K562 (cell line): ENCODE data around the gene MRPL20.

GRCh38 chr1:1407120-1408264 is at the start of gene MRPL20:
TSS of gene MRPL20 (minus strand) at chr1:1407293.
- RAMPAGE, long total RNA = start-site peak on the minus strand at chr1:1407223-1407304, 7,016 and 3,326 reads in 2 replicates
- RRBS = 2% methylated on average over 20 of the region's 108 CpGs
PRO-cap:
- standard = bidirectional peak, plus-strand start at chr1:1407373, minus-strand start at chr1:1407247; bidirectional peak, plus-strand start at chr1:1407981, minus-strand start at chr1:1407816
- CoPRO, capped RNA only, 2 experiments = peak in 2 of 2 experiments; most common plus-strand start chr1:1407373 (in 2); most common minus-strand start chr1:1407247 (in 2)
- CoPRO, capped and uncapped RNA, 2 experiments = peak in 2 of 2 experiments; most common plus-strand start chr1:1407373 (in 1); most common minus-strand start chr1:1407247 (in 1)
- CoPRO, uncapped RNA only, 2 experiments = peak in 2 of 2 experiments; most common plus-strand start chr1:1407377 (in 1); most common minus-strand start chr1:1407247 (in 2)
CAGE:
- cytosol, long polyA plus RNA = start-site peak on the minus strand at chr1:1407216-1407302, 3,699 and 3,321 reads in 2 replicates
- long polyA plus RNA = start-site peak on the minus strand at chr1:1407215-1407284, 1,439 and 2,227 reads in 2 replicates
- nucleolus, long total RNA = start-site peak on the minus strand at chr1:1408057-1408064, 18 reads
- nucleus, long polyA plus RNA = start-site peak on the minus strand at chr1:1407217-1407284, 1,106 and 701 reads in 2 replicates

GRCh38 chr1:1428078-1428508 is 2.4 kb downstream of the TMEM88B start:
- RAMPAGE, long total RNA = no peak
- RRBS = 77% methylated on average over 13 of the region's 17 CpGs
PRO-cap:
- standard = no peak
- CoPRO, capped RNA only, 2 experiments = no peak in any of the 2 experiments
- CoPRO, capped and uncapped RNA, 2 experiments = no peak in any of the 2 experiments
- CoPRO, uncapped RNA only, 2 experiments = no peak in any of the 2 experiments
CAGE:
- cytosol, long polyA plus RNA = no peak
- long polyA plus RNA = no peak
- nucleolus, long total RNA = no peak
- nucleus, long polyA plus RNA = no peak

DNA sequence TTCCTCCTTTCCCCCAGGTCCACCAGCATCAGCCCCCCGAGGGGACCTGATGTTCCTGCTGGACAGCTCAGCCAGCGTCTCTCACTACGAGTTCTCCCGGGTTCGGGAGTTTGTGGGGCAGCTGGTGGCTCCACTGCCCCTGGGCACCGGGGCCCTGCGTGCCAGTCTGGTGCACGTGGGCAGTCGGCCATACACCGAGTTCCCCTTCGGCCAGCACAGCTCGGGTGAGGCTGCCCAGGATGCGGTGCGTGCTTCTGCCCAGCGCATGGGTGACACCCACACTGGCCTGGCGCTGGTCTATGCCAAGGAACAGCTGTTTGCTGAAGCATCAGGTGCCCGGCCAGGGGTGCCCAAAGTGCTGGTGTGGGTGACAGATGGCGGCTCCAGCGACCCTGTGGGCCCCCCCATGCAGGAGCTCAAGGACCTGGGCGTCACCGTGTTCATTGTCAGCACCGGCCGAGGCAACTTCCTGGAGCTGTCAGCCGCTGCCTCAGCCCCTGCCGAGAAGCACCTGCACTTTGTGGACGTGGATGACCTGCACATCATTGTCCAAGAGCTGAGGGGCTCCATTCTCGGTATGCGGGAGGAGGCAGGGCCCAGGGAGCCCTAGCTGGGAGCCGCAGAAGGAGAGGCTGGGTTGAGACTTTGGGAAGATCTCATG is 1.6 kb downstream of the VWA1 start:
- RAMPAGE, long total RNA = no peak
- RRBS = 84% methylated on average over 3 of the region's 29 CpGs
PRO-cap:
- standard = no peak
- CoPRO, capped RNA only, 2 experiments = no peak in any of the 2 experiments
- CoPRO, capped and uncapped RNA, 2 experiments = no peak in any of the 2 experiments
- CoPRO, uncapped RNA only, 2 experiments = no peak in any of the 2 experiments
CAGE:
- cytosol, long polyA plus RNA = no peak
- long polyA plus RNA = no peak
- nucleolus, long total RNA = no peak
- nucleus, long polyA plus RNA = no peak

- RAMPAGE, long total RNA = no peak
- RRBS = no CpG with 5 or more reads among the region's 29 CpGs
PRO-cap:
- standard = no peak
- CoPRO, capped RNA only, 2 experiments = no peak in any of the 2 experiments
- CoPRO, capped and uncapped RNA, 2 experiments = no peak in any of the 2 experiments
- CoPRO, uncapped RNA only, 2 experiments = no peak in any of the 2 experiments
CAGE:
- cytosol, long polyA plus RNA = no peak
- long polyA plus RNA = no peak
- nucleolus, long total RNA = no peak
- nucleus, long polyA plus RNA = no peak
Observed at GRCh38 chr1:1442017-1442677, 6.7 kb downstream of the VWA1 start.

DNA sequence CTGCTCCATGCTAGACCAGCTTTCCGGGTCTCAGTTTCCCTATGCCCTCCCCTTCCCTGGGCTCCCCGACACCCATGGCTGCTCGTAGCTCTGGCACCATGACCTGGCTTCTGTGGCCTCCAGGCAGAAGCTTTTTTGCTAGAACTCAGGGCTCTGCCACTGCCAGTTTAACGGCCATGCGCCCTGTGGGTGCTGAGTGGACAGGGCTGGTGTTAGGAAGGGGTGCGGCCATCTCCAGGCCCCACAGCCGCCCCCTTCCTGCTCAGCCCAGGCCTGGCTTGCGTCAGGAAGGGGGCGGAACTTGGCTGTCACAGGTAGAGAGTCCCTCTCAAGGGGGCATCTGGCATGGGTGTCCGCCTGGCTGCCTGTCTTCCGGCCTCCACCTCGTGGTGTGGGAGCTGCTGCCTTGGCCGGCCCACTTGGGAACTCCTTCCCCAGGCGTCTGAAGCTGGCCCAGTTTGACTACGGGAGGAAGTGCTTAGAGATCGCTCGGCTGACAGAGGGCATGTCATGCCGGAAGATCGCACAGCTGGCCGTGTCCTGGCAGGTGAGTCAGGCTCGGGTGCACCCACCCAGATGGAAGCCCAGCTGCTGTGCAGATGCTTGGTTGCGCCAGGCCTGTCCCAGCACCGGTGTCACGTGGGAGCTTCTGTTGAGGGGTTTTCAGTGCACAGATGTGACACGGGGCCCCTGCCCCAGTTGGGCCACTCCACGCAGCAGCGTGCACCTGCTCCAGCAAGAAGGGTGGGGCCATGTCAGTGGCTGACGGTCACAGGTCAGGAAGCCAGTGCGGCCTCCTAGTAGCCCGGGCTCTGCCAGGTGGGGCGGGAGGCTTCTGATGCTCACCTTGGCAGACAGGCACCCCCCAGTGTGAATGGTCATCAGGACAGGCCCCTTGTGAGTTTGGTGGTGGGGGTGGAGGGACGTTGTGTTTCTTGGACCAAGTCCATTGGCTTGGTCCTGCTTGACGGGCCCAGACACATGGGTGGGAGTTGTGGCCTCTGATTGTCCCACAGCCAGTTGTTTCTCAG is 9.1 kb upstream of the ATAD3B start:
- RAMPAGE, long total RNA = no peak
- RRBS = no CpG with 5 or more reads among the region's 33 CpGs
PRO-cap:
- standard = no peak
- CoPRO, capped RNA only, 2 experiments = no peak in any of the 2 experiments
- CoPRO, capped and uncapped RNA, 2 experiments = no peak in any of the 2 experiments
- CoPRO, uncapped RNA only, 2 experiments = no peak in any of the 2 experiments
CAGE:
- cytosol, long polyA plus RNA = no peak
- long polyA plus RNA = no peak
- nucleolus, long total RNA = no peak
- nucleus, long polyA plus RNA = no peak

DNA sequence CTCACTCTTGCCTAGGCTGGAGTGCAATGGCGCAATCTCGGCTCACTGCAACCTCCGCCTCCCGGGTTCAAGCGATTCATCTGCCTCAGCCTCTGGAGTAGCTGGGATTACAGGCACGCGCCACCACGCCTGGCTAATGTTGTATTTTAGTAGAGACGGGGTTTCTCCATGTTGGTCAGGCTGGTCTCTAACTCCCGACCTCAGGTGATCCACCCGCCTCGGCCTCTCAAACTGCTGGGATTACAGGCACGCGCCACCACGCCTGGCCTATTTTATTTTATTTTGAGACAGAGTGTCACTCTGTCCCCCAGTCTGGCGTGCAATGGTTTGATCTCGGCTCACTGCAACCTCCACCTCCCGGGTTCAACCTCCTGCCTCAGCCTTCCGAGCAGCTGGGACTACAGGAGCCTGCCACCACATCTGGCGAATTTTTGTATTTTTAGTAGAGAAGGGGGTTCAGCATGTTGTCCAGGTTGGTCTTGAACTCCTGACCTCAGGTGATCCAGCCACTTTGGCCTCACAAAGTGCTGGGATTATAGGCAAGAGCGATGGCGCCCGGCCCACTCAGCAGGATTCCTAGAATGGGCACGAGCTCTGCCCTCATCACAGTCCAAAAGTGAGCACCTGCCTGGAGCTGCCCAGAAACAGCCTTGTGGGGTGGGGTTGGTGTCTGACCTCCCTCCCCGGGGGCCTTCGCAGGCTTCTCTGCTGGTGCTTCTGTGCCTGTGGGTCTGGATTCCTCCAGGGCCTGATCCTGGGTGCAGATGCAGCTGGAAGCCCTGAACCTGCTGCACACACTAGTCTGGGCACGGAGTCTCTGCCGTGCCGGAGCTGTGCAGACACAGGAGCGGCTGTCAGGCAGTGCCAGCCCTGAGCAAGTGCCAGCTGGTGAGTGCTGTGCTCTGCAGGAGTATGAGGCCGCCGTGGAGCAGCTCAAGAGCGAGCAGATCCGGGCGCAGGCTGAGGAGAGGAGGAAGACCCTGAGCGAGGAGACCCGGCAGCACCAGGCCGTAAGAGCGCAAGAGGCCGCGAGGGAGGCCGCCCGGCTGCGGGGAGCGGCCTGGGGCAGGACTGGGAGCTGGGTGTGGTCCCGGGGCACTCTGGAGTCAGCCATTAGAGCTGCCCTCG is 6.5 kb downstream of the ATAD3B start:
- RAMPAGE, long total RNA = no peak
- RRBS = no CpG with 5 or more reads among the region's 47 CpGs
PRO-cap:
- standard = no peak
- CoPRO, capped RNA only, 2 experiments = no peak in any of the 2 experiments
- CoPRO, capped and uncapped RNA, 2 experiments = no peak in any of the 2 experiments
- CoPRO, uncapped RNA only, 2 experiments = peak in 2 of 2 experiments; most common plus-strand start position 190 of the sequence (in 2)
CAGE:
- cytosol, long polyA plus RNA = no peak
- long polyA plus RNA = no peak
- nucleolus, long total RNA = no peak
- nucleus, long polyA plus RNA = no peak

GRCh38 chr1:1523236-1523850 is 11.4 kb downstream of the ATAD3A start:
- RAMPAGE, long total RNA = no peak
- RRBS = 92% methylated on average over 2 of the region's 40 CpGs
PRO-cap:
- standard = no peak
- CoPRO, capped RNA only, 2 experiments = no peak in any of the 2 experiments
- CoPRO, capped and uncapped RNA, 2 experiments = no peak in any of the 2 experiments
- CoPRO, uncapped RNA only, 2 experiments = no peak in any of the 2 experiments
CAGE:
- cytosol, long polyA plus RNA = no peak
- long polyA plus RNA = no peak
- nucleolus, long total RNA = no peak
- nucleus, long polyA plus RNA = no peak

DNA sequence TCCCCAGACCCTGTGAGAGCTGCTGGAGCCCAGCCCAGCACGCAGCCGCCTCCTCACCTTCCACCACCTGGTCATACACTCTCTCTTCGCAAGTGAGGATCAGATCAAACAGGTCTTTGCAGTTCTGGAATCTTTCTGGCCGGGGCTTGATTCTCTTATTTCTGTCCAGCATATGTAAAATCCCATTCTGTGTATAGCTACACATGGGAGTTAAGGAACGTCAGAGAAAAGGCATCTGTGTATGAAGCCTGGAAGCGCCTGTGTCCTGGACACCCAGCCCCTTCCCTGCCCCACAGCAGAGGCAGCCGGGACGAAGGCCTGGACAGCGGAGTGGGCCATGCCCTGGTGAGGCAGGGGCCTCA is 4.4 kb upstream of the TMEM240 start:
- RAMPAGE, long total RNA = no peak
- RRBS = no CpG with 5 or more reads among the region's 9 CpGs
PRO-cap:
- standard = no peak
- CoPRO, capped RNA only, 2 experiments = no peak in any of the 2 experiments
- CoPRO, capped and uncapped RNA, 2 experiments = no peak in any of the 2 experiments
- CoPRO, uncapped RNA only, 2 experiments = peak in 2 of 2 experiments; most common minus-strand start position 174 of the sequence (in 1)
CAGE:
- cytosol, long polyA plus RNA = no peak
- long polyA plus RNA = no peak
- nucleolus, long total RNA = no peak
- nucleus, long polyA plus RNA = no peak

GRCh38 chr1:1559361-1559969 is 15.2 kb downstream of the SSU72 start:
- RAMPAGE, long total RNA = no peak
- RRBS = no CpG with 5 or more reads among the region's 15 CpGs
PRO-cap:
- standard = no peak
- CoPRO, capped RNA only, 2 experiments = no peak in any of the 2 experiments
- CoPRO, capped and uncapped RNA, 2 experiments = peak in 1 of 2 experiments; most common minus-strand start chr1:1559710 (in 1)
- CoPRO, uncapped RNA only, 2 experiments = peak in 1 of 2 experiments; most common plus-strand start chr1:1559790 (in 1); most common minus-strand start chr1:1559444 (in 1)
CAGE:
- cytosol, long polyA plus RNA = no peak
- long polyA plus RNA = no peak
- nucleolus, long total RNA = no peak
- nucleus, long polyA plus RNA = no peak

- RAMPAGE, long total RNA = no peak
- RRBS = no CpG with 5 or more reads among the region's 10 CpGs
PRO-cap:
- standard = no peak
- CoPRO, capped RNA only, 2 experiments = no peak in any of the 2 experiments
- CoPRO, capped and uncapped RNA, 2 experiments = no peak in any of the 2 experiments
- CoPRO, uncapped RNA only, 2 experiments = no peak in any of the 2 experiments
CAGE:
- cytosol, long polyA plus RNA = no peak
- long polyA plus RNA = no peak
- nucleolus, long total RNA = no peak
- nucleus, long polyA plus RNA = no peak
Observed at GRCh38 chr1:1715454-1715802, 8.7 kb downstream of the CDK11A start.

DNA sequence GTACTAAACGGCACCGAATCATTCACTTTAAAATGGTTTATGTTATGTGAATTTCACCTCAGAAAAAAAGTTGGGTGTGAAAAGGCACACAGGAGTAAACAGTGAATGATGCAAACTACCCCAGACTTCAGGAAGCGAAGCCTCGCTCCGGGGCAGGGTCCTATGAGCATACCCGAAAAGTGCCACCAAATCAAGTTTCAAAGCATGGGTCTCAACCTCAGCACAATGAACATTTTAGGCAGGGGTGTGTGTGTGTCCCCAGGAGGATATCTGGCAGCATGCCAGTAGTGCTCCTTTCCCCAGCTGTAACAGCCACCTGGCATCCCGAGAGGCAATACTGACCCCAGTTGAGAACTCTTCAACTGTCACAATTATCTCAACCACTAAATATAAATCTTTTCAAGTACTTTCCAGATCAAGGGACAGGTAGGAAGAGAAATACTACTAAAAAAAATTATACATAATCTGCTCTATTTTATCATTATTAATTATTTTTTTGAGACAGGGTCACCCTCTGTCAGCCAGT is 48.1 kb downstream of the GNB1 start:
- RAMPAGE, long total RNA = no peak
- RRBS = no CpG with 5 or more reads among the region's 7 CpGs
PRO-cap:
- standard = no peak
- CoPRO, capped RNA only, 2 experiments = no peak in any of the 2 experiments
- CoPRO, capped and uncapped RNA, 2 experiments = no peak in any of the 2 experiments
- CoPRO, uncapped RNA only, 2 experiments = no peak in any of the 2 experiments
CAGE:
- cytosol, long polyA plus RNA = no peak
- long polyA plus RNA = no peak
- nucleolus, long total RNA = no peak
- nucleus, long polyA plus RNA = no peak

DNA sequence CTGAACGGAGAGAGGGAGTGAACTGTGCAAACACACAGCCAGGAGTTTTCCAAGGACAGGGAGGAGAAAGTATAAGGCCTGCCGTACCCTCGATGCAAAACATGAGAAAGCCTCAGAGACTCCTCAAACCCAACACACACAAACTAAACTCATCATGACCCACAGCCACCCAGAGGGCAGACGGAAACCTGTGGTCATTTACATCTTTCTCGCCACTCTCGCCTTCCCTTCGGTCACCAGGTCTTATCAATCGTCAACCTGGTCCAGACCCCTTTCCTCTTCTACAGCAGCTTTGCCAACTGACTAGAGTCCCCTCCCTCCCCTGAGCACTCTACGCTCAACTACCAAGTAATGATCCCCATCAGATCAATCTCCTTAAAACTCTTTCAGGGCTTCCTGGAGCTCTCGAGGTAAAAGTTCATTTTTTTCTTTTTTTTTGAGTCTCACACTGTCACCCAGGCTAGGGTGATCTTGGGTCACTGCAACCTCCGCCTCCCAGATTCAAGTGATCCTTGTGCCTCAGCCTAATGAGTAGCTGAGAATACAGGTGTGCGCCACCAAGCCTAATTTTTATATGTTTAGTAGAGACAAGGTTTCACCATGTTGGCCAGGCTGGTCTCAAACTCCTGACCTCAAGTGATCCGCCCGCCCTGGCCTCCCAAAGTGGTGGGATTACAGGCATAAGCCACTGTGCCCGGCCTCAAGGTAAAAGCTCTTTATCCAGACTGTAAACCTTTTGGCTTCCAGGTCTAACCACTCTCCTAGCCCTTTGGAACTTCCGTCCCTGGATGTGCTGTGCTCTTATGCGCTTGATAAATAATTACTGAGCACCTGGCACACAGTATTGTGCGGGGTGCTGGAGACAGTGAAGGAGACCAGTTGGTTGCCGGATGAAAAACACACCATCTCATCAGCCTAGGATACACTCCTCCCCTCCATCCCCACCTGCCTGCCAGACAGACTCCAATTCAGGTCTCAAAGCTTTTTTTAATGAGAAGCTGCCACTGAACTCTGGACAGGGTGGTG is 9.6 kb downstream of the GNB1 start:
- RAMPAGE, long total RNA = no peak
- RRBS = no CpG with 5 or more reads among the region's 19 CpGs
PRO-cap:
- standard = unidirectional peak, minus-strand start at position 733 of the sequence
- CoPRO, capped RNA only, 2 experiments = no peak in any of the 2 experiments
- CoPRO, capped and uncapped RNA, 2 experiments = no peak in any of the 2 experiments
- CoPRO, uncapped RNA only, 2 experiments = peak in 2 of 2 experiments; most common minus-strand start position 245 of the sequence (in 1)
CAGE:
- cytosol, long polyA plus RNA = no peak
- long polyA plus RNA = no peak
- nucleolus, long total RNA = no peak
- nucleus, long polyA plus RNA = no peak

DNA sequence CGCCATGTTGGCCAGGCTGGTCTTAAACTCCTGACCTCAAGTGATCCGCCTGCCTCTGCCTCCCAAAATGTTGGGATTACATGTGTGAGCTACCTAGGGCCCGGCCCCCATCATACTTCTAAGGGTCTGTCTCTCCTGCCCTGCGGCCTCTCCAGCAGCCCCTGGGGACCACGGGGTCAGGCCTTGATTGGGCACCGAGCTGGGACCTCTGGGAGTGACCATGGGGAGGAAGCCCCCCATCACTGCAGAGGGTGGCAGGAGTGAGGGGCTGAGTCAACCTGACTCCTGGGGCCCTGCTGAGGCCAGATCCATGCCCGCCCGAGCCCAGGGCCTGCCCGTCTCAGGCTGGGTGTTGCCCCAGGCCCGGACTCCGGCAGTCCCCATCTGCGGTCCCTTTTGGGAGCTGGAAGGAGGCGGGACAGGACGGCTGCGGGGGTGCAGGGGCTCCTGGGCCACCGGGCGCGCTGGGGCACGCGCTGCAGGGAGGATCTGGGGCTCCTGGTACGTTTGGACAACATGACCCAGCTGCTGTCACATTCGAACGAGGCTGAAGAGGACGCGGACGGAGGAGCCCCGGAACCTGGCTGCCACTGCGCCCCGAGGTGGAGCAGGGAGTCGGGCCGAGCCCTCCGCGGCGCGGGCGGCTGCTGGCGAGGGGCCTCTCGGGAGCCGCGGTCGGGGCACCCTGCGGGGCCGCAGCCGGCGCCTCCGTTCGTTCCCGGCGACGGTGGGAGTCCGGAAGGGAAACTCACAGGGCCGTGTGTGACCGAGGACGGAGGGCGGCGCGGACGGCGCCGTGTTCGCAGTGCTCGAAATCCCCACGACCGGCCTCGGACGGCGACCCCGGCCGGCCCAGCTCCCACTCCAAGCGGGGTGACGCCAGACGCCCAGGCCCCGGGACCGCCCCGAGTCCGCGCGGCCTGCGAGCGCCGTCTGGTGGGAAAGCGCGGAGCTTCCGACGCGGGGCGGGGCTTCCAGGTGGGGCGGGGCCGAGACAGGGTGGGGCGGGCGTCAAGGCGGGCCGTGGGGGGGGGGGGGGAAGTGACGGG is 6.5 kb upstream of the CALML6 start:
- RAMPAGE, long total RNA = no peak
- RRBS = 6% methylated on average over 19 of the region's 94 CpGs
PRO-cap:
- standard = bidirectional peak, plus-strand start at position 613 of the sequence, minus-strand start at position 642 of the sequence; bidirectional peak, plus-strand start outside the sequence, minus-strand start at position 912 of the sequence
- CoPRO, capped RNA only, 2 experiments = peak in 2 of 2 experiments; most common minus-strand start position 875 of the sequence (in 2)
- CoPRO, capped and uncapped RNA, 2 experiments = peak in 2 of 2 experiments; most common minus-strand start position 912 of the sequence (in 1)
- CoPRO, uncapped RNA only, 2 experiments = peak in 2 of 2 experiments; most common minus-strand start position 875 of the sequence (in 1)
CAGE:
- cytosol, long polyA plus RNA = no peak
- long polyA plus RNA = no peak
- nucleolus, long total RNA = no peak
- nucleus, long polyA plus RNA = no peak

DNA sequence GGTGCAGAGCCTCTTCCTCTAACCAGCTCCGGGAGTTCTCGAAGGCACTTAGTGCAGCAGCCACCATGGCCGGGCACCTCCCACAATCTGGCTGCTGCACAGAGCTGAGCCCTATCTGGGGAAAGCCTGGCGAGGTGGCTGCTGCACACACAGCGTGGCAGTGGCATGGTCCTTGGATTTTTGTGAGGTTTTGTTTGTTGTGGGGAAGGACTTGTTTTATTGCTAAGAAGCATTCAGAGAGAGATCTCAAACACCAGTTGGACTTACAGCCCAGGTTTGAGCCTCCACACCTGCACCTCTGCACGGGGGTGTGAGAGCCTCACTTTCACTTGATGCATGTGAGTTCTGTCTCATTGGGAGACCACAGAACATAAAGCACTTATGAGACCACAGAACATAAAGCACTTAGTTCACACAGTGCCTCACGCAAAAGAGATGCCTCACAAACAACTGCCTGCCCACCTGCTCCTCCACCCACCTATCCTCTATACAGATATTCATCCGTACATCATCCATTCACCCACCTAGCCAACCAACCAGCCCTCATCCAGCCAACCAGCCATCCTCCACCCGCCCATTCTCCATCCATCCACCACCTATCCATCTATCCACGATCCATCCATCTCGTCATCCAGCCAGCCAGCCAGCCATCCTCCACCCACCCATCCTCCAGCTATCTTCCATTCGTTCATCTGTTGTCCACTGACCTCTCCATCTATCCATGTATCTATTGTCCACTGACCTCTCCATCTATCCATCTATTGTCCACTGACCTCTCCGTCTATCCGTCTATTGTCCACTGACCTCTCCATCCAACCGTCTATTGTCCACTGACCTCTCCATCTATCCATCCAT is 48.0 kb downstream of the FAAP20 start:
- RAMPAGE, long total RNA = no peak
- RRBS = 6% methylated on average over 2 of the region's 15 CpGs
PRO-cap:
- standard = no peak
- CoPRO, capped RNA only, 2 experiments = no peak in any of the 2 experiments
- CoPRO, capped and uncapped RNA, 2 experiments = no peak in any of the 2 experiments
- CoPRO, uncapped RNA only, 2 experiments = no peak in any of the 2 experiments
CAGE:
- cytosol, long polyA plus RNA = no peak
- long polyA plus RNA = no peak
- nucleolus, long total RNA = no peak
- nucleus, long polyA plus RNA = no peak

DNA sequence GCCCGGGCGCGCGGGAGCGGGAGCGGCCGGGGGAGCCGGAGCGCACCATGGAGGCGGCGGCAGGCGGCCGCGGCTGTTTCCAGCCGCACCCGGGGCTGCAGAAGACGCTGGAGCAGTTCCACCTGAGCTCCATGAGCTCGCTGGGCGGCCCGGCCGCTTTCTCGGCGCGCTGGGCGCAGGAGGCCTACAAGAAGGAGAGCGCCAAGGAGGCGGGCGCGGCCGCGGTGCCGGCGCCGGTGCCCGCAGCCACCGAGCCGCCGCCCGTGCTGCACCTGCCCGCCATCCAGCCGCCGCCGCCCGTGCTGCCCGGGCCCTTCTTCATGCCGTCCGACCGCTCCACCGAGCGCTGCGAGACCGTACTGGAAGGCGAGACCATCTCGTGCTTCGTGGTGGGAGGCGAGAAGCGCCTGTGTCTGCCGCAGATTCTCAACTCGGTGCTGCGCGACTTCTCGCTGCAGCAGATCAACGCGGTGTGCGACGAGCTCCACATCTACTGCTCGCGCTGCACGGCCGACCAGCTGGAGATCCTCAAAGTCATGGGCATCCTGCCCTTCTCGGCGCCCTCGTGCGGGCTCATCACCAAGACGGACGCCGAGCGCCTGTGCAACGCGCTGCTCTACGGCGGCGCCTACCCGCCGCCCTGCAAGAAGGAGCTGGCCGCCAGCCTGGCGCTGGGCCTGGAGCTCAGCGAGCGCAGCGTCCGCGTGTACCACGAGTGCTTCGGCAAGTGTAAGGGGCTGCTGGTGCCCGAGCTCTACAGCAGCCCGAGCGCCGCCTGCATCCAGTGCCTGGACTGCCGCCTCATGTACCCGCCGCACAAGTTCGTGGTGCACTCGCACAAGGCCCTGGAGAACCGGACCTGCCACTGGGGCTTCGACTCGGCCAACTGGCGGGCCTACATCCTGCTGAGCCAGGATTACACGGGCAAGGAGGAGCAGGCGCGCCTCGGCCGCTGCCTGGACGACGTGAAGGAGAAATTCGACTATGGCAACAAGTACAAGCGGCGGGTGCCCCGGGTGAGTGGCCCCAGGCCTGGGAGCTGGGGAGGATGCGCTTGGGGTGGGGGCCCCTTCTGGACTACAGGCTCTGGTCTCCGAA is 950 bp downstream of the SKI start:
- RAMPAGE, long total RNA = no peak
- RRBS = 1% methylated on average over 37 of the region's 120 CpGs
PRO-cap:
- standard = bidirectional peak, plus-strand start outside the sequence, minus-strand start at position 888 of the sequence
- CoPRO, capped RNA only, 2 experiments = no peak in any of the 2 experiments
- CoPRO, capped and uncapped RNA, 2 experiments = no peak in any of the 2 experiments
- CoPRO, uncapped RNA only, 2 experiments = no peak in any of the 2 experiments
CAGE:
- cytosol, long polyA plus RNA = no peak
- long polyA plus RNA = no peak
- nucleolus, long total RNA = no peak
- nucleus, long polyA plus RNA = no peak

GRCh38 chr1:2236790-2237812 is 9.0 kb downstream of the SKI start:
- RAMPAGE, long total RNA = no peak
- RRBS = 82% methylated on average over 1 of the region's 28 CpGs
PRO-cap:
- standard = no peak
- CoPRO, capped RNA only, 2 experiments = no peak in any of the 2 experiments
- CoPRO, capped and uncapped RNA, 2 experiments = no peak in any of the 2 experiments
- CoPRO, uncapped RNA only, 2 experiments = no peak in any of the 2 experiments
CAGE:
- cytosol, long polyA plus RNA = no peak
- long polyA plus RNA = no peak
- nucleolus, long total RNA = no peak
- nucleus, long polyA plus RNA = no peak